ENCODE measurements around the gene GRHL1.

GRCh38 chr2:8821151-8821624 is 16.2 kb downstream of the KIDINS220 start:
- PRO-cap, result no peak

GRCh38 chr2:8894167-8894720 is 56.8 kb upstream of the KIDINS220 start:
- PRO-cap, result no peak

- PRO-cap, result no peak
Observed at GRCh38 chr2:9178745-9179708, 27.6 kb upstream of the ASAP2 start.

DNA sequence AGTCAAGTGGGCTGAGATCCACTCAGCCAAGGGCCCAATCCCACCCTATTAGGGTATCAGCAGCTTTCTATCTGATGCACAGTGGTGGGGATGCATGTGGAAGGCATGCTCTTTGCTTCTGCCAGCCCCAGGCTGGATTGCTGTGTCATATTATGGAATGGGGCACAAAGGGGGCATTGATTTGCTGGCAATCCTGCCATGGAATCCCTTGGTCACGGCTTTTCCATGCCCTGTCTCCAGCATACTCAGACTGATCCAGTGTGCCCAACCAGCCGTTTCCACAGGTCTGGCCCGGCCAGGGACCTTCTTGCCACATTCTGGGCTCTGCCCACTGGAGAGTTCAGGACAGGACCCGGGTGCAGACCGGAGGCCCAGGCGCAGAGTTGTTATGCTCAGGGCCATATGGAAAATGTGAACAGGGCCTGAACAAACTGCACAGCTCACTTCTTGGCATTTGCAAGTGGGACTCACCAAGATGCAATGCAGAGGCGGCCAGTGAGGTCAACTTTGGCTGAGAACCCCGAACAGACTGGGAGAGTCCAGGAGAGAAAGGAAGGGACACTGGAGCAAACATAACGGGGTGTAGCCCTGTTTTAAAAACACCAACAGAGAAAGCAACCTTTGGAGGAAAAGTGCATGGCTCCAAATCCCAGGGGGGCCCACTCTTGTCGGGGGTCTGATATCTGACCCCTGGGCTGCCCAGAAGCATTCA is 15.6 kb upstream of the ASAP2 start:
- PRO-cap, result no peak

DNA sequence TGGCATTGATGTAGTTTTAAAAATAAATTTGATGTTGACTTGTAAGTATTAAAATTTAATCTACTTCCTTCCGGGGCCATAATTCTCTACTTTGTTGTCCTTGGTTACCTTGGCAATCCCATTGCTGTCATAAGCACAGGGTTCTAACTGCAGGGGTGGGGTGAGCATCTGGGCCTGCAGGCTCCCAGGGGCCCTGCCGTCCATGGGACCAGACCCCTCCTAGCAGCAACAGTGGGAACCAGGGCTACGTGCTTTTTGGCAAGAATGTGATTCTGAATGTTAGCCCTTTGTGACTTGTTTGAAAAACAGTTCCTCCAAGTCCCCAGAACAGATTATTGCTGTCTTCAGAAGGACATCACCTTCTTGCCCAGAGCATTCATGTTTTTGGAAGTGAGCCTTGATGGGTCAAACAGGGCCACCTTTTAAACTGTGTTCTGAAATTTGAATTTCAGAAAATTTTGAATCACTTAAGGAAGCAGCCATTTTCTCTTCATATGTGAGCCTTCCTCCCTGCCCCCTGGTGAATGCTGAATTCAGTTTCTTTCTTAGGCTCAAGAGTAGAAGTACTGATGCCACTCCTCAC is 5.0 kb downstream of the ASAP2 start:
- PRO-cap, result no peak

GRCh38 chr2:9258959-9259306 is 52.3 kb downstream of the ASAP2 start:
- PRO-cap, result no peak

GRCh38 chr2:9298211-9299077 is 91.8 kb downstream of the ASAP2 start:
- PRO-cap, result no peak

GRCh38 chr2:9300924-9301284 is 94.3 kb downstream of the ASAP2 start:
- PRO-cap, result no peak

DNA sequence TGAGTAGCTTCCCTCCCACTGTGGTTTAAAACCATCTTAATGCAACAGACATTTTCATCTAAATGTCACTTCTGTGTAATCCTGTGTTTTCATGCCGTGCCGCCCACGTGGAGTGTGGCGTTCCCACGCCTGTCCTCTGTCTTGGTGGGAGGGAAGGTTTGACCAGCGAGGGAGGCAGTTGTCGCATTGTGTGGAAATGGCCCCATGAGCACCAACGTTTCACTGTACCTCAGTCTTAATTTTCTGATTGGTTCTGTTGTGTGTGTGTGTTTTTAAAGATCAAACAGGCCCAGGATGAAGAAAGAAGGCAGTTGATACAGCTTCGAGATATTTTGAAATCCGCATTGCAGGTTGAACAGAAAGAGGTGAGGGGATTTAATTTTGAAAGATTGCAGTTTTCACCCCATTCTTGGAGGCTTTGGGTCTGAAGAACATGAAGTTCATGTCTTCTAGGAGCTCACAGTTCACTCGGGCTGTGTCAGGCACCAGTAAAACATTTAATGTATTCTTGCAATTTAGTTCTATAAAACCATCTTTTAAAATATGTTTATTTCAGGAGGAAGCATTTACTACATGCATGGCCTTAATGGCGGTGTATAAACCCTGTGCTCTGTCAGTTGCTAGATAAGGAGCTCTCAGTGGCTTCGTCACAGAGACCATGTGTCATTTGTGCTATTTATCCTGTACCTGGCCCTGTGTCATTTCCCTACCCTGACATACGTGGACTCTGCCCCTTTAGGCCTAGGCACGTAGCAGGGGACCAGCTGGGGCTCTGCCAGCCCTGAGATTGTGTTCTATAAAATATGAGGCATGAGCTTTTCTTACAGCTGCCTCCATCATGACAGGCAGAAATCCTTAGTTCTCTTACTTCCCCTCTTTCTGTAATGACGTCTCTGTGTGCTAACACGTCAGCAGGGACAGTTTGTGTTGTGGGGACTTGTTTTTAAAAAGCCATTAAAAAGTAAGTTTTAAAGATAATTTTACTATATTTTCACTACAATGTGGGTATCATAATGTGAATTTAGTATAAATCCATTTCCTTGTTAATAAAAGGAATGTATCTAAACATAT is 88.2 kb downstream of the ITGB1BP1 start:
- PRO-cap, result no peak

GRCh38 chr2:9355787-9356567 is 67.4 kb downstream of the ITGB1BP1 start:
- PRO-cap, result no peak

DNA sequence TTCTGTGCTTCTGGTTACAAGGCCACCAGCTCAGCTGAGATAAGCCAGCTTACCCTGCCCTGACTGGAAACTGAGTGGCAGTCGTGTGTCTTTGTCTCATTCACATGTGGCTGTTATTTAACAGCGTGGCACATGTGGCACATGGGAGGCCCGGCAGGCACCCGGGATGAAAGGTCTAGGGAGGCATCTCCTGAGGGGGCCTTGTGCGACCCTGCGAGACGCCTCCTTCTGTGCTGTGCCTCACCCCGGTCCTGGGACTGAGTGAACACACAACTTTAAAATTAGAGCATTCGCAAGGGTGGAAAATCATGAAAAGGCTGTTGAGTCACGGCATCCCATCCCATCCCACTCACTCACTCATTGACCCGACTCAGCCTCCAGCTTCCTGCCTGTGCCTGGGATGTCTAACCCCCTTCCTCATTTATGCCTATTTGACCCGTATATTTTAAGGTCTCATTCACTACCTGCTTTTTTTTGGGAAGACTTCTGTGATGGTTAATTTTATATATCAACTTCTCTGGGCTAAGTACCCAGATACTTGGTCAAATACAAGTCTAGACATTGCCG is 7.5 kb downstream of the ITGB1BP1 start:
- PRO-cap, result no peak

GRCh38 chr2:9474663-9475531 is 546 bp downstream of the IAH1 start:
- PRO-cap, result no peak

DNA sequence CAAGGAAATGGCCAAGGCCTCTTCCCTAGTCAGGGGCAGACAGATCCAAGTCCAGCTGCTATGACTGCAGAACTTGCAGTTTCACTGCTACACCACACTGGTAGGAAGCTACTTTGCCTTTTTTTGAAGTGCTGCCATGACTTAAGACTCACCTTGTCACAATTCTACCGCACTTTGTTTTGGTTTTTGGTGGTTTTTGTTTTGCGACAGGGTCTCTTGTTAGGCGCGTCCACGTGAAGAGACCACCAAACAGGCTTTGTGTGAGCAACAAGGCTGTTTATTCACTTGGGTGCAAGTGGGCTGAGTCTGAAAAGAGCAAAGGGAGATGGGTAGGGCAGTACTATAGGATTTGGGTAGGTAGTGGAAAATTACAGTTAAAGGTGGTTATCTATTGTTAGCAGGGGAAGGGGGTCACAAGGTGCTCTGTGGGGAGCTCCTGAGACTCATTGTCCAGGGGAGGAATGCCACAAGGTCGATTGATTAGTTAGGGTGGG is 2.0 kb downstream of the IAH1 start:
- PRO-cap, result no peak

- PRO-cap, result no peak
Observed at GRCh38 chr2:9495192-9495884, 21.0 kb downstream of the IAH1 start.

DNA sequence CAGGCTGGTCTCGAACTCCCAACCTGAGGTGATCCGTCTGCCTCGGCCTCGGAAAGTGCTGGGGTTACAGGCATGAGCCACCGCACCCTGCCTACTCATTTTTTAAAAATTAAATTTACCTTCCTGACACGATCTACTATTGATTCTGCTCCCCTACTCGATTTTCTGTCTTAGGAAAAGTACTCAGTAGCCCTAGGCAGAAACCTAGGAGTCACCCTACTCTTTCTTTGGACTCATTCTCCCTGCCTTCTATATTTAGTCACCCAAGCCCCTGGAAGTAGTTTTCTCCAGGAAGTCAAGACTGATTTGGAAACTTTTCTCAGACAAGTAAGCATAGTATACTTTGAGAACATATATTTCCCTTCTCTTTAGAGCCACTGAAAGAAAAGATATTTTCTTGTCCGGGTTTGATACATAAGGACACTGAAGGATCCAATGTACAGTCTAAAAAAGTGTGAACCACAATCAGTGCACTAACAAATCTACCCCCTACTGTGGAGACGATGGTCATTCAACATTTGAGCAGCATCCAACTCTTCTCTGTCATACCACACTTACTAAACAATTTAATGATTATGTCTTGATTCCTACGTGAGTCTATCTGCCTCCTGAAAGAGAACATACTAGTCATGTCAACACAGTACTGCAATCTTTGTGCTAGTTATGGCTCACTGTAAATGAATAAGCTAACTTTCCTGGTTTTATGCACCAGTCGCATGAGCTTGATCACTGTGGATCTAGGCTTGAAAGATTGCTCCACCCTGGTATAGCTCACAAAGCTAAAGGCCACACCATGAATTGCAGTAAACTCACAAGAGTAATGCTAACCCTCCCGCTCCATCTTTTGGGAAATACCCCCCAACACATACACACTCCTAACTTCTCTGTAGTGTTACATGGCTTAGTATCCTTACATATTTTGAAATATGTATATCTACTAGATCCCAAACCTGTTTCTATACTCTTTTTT is 19.8 kb downstream of the YWHAQ start:
- PRO-cap, result no peak

DNA sequence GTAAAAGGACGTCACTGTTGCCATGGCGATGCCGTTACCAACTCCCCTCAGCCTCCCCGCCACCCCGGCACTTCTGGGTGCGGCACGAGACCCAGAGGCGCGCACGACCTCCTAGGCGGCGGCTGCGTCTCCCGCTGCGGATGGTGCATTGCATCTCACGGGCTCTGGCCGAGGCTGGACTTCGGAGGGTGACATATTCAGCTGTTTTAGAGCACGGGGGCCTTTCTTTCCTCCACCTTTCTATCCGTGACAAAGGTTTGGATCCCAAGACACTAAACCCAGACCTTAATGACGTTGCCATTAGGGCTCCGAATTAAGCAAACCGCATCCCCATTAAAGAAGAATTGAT is 427 bp upstream of the YWHAQ start:
- PRO-cap, result bidirectional peak, plus-strand start at position 75 of the sequence, minus-strand start outside the sequence

DNA sequence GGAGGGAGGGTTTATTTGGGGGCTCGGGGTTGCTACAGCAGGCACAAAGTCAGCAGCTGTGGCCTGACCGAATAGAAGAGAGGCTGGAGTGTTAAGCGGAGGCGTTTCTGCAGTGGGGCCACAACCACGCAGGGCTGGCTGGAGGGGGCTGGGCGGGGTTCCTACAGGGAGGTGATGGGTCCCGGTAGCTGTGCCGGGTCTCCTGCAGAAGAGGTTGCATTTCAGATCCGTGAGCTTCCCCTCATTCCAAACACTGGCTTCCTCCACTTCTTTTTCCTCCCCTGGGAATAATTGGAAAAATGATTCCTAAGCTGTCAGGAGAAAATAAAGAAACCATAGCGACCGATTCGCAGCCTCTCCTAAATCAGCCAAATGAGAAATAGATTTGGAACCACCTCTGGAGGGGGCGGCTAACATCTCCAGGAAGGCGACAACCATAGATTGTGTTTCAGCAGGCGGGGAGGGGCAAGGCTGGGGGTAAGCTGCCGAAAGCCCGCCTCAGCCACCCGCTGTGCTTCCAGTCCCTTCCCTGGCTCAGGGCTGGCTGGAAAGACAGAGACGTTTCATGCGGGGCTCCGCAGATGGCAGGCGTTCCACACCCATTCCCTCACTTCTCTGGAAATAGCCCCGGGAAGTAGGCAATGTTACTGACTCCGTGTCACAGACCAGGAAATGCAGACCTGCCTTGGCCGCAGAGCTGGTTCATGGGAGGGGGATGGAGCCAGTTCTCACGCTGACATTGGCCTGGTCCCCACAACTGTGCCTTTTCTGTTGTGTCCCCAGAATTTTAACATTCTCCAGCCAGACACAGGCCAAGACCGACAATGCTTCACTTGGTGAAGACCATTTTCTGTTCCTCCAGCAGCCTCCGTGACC is 85.5 kb upstream of the TAF1B start:
- PRO-cap, result no peak

DNA sequence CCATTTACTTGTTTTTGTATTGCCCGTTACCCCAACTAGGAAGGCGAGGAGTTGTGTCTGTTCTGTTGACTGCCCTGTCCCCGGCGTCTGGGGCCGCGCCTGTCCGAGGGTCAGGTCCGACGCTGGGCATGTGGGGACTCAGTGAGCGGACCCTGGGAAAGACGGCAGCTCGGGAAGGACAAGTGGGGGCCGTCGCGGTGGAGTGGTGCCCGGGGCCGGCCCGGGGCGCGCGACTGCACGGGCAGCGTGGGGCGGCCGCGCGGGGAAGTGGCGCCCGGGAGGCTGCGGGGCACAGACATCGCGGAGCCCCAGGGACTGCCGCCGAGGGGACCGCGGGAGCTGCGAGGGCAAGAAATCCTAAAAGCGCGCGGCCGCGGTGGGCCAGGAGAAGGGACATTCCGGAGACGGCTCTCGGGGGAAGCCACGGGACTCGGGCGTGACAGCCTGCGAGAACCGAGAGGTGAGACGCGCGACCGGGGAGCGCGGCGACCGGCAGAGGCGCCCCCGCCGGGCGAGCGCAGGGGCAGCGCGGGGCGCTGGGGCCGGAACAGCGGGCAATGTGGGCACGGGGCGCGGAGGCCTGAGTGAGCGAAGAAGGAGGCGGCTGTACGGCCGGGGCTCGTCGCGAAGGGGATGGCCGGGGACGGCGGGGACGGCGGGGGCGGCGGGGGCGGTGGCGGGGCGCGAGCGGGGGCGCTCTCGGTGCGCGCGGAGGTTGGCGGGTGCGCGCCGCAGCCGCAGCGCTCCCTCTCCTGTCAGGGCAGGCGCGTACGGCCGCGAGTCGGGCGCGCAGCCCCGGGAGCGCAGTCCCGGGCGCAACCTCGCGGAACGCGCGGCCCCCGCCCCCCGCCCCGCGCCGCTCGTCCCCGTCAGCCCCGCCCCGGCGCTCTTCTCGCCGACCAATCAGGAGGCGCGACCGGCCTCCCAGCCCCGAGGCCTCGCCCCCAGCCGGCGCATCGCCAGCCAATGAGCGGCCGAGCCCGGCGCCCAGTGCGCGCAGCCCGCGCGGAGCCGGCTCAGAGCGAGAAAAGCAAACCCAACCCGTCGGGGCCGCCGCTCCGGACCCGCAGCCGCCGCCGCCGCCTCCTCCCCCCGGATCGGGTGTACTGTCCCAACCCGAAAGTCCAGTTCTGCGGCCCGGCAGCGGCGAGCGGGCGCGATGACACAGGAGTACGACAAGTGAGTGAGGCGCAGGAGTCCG is at the start of gene GRHL1:
Gene GRHL1 (plus strand): TSS at position 1,019 of the 1,201 bp plus-strand sequence.
- PRO-cap, result no peak

- PRO-cap, result no peak
Observed at GRCh38 chr2:10009373-10009806, 34.0 kb upstream of the KLF11 start.

GRCh38 chr2:10009807-10010737 is 33.3 kb upstream of the KLF11 start:
- PRO-cap, result no peak

Measured in SUDHL5 (cell line).